Fibroblast of villous mesenchyme (primary cell): ENCODE data around the genes LAMB1 and LRRN3.

- CAGE, long polyA plus RNA, result no peak
Observed at GRCh38 chr7:106198918-106199563, 85.7 kb downstream of the NAMPT start.

DNA sequence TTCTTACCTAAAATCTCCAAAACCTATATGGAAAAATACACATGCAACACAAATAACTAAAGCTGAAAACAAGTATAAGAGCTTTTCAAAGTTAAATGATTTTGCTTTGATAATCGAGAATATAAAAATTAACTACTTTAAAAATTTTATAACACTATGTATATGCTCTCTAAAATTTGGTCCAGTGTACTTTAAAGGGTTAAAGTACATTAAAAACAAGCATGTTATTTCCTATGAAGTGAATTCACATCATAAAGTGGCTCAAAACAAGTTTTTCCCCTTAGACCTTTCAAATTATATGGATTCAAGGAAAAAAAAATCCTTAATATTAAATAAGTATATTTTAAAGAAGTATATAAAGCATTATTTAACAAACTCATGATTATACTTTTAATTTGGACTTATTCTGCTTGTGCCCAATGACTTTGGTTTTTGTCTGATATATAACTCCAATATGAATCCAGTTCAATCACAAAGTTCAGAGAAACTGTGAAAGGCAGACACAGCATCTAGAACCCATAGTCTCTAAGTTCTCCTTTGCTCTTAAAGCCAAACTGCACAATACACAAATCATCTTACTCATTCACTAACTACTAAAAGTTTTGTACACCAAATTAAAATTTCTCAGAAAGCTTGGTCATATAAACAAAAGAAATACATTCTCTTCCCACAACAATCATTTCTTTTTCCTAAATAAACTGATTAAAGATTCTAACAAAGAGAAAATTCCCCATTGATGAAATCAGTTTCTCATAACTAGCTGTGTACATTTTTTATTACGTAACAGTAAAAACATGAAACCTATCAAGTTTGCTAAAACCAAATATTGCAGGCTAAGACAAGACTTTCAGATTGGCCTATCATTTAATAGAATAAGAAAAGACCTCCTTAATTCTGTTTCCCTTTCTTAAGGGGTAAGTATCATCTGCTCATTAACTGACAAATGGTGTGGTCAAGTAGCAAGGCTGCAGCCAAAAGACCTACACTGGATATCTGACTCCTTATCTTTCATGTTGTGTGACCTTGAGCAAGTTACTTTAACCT lies 22.8 kb downstream of the NAMPT start:
- CAGE, long polyA plus RNA, result no peak

DNA sequence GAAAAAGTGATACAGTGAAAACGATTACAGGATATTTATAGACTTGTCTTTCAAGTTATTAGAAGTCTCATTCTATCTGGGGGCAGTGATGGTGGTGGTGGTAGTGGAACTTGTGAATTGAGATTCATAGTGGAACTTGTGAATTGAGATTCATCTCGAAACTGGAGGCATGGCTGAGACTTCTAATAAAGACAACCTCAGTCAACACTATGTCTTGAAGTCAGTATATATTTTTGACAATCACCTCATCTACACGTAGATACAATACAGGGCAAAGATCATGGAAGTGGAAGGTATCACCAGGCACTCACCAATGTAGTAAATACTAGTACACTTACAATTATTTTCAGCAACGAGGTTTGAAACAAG lies 1.3 kb upstream of the NAMPT start:
- CAGE, long polyA plus RNA, result no peak

GRCh38 chr7:106326555-106327138 lies 41.9 kb upstream of the NAMPT start:
- CAGE, long polyA plus RNA, result no peak

- CAGE, long polyA plus RNA, result no peak
Observed at GRCh38 chr7:106371698-106372118, 86.9 kb upstream of the NAMPT start.

DNA sequence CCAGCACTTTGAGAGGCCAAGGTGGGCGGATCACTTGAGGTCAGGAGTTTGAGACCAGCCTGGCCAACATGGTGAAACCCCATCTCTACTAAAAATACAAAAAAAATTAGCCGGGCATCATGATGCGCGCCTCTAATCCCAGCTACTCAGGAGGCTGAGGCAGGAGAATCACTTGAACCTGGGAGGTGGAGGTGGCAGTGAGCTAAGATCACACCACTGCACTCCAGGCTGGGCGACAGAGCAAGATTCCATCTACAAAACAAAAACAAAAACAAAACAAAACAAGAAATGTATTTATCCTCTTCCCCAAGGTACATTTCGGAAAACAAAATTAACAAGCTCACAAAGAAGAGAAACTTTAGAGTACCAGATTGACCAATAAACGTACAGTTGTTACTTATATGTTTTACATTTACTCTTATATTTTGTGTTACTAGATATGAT lies 16.5 kb downstream of the PIK3CG start:
- CAGE, long polyA plus RNA, result no peak

- CAGE, long polyA plus RNA, result no peak
Observed at GRCh38 chr7:107173079-107173668, 4.4 kb downstream of the HBP1 start.

DNA sequence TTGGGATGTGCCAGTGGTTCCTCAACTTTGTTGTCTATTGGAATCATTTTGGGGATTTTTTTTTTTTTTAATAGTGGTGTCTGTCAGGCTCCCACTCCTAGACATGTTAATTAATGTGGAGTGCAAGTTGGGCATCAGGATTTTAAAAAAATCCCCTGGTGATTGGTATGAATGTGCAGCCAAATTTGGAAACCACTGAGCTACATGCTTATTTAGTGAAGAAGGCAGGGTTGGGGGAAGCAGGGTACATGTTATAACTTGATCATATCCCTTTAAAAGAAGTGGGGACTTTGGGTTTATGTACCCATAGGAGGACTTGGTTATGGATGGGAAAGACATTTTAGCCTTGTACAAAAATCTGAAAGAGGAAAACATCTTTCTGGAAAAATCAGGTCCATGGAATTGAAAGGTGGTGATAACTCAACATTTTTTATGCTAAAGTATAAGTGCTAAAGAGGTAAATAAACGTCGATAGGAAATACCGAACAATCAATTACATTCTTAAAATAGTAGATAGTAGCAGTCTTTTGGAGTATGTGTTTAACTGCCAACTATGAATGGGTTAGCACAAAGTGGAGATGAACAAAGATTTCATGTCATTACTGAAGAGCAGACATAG lies 34.2 kb downstream of the HBP1 start:
- CAGE, long polyA plus RNA, result no peak

- CAGE, long polyA plus RNA, result no peak
Observed at GRCh38 chr7:107438810-107439543, 30.9 kb upstream of the GPR22 start.

- CAGE, long polyA plus RNA, result no peak
Observed at GRCh38 chr7:107628724-107629110, 31.9 kb upstream of the SLC26A4 start.

- CAGE, long polyA plus RNA, result no peak
Observed at GRCh38 chr7:107633343-107634194, 27.1 kb upstream of the SLC26A4 start.

- CAGE, long polyA plus RNA, result no peak
Observed at GRCh38 chr7:107856817-107857537, 34.0 kb upstream of the DLD start.

GRCh38 chr7:107952370-107952937 lies 50.5 kb downstream of the LAMB1 start:
- CAGE, long polyA plus RNA, result no peak

DNA sequence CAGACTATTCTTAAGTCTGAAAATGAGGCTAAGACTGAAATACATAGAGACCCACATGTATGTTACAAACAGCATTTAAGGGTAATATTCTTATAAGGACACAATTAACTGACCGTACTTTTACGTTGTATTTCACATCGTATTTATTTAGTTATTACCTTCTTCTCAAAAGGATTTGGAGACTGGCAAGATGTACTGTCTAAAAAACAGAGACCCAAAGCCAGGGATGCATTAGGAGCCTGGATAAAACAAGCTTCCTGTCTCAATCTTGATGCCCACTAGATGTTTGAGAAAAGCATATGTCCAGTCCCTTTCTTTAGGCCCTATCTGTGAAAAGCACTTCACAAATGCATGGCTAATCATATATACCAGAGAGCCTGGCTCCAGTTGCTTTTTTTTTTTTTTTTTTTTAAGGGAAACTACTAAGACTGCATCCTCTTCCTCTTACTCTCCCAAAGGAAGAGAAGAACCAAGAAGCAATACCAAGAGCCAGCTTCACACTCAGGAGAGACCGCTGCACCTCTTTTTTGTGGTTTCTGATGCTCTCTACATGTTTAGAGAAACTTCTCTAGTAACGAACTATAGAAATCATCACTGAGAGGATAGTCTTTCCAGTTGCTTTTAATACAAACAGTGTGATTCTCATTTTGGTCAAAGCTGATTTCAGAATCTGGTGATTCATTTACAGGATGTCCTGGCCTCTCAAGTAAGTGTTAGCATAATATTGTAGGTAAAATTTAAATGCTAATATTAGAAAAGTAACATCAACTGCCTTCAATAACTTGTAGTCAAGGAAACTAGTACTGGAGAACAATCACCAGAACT lies 3.4 kb downstream of the LAMB1 start:
- CAGE, long polyA plus RNA, result no peak

- CAGE, long polyA plus RNA, result no peak
Observed at GRCh38 chr7:108002615-108003912, at the start of gene LAMB1. Gene LAMB1, minus strand, starts transcription at chr7:108003161.

DNA sequence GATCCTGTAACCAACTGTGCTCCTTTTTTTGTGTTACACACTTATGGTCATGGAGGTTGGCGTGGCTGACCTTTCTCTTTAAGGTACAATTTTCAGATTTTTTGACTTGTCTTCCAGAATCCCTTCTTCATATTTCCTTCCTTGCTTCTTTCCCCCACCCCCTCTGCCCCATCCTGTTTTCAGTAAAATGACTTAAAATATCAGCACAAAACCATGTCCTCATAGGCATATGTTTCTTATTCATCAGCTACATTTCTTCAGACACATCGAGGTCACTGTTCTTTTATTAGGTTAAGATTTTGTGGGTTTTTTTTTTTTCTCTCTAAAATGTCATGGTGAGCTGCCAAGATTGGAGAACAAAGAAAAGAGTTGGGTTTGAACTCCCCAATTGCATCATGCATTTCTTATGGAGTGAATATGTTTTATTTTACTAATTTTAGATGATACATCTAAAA lies 35.9 kb downstream of the LAMB4 start:
- CAGE, long polyA plus RNA, result no peak

GRCh38 chr7:111013356-111013740 lies 77.6 kb upstream of the LRRN3 start:
- CAGE, long polyA plus RNA, result no peak

- CAGE, long polyA plus RNA, result no peak
Observed at GRCh38 chr7:111090960-111091718, at the start of gene LRRN3. Gene LRRN3, plus strand, starts transcription at chr7:111091127.

DNA sequence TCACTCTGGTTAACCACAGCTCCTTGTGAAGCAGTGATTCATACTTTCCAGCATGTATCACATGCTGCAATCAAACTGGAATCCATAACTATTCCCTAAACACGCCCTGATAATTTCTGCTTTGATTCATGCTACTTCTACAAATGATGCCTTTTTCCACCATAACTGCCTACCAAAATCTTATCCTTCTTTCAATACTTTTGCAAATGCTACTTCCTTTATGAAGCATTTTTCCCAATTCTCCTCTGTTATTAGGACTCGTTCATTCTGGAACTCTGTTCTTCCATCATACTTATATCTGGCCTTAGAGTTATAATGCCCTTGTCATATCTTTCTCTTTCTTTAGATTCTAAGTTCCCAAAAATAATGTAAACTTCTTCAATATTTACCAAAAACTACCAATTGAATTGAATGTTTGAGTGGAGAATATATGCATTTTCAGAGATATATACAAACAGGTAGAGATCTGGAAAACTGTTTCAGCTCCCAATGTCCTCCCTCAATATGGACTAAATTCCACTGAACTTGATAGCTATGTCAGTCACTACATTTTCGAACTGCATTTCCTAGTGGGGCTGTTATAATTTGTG lies 107.7 kb downstream of the LRRN3 start:
- CAGE, long polyA plus RNA, result no peak

DNA sequence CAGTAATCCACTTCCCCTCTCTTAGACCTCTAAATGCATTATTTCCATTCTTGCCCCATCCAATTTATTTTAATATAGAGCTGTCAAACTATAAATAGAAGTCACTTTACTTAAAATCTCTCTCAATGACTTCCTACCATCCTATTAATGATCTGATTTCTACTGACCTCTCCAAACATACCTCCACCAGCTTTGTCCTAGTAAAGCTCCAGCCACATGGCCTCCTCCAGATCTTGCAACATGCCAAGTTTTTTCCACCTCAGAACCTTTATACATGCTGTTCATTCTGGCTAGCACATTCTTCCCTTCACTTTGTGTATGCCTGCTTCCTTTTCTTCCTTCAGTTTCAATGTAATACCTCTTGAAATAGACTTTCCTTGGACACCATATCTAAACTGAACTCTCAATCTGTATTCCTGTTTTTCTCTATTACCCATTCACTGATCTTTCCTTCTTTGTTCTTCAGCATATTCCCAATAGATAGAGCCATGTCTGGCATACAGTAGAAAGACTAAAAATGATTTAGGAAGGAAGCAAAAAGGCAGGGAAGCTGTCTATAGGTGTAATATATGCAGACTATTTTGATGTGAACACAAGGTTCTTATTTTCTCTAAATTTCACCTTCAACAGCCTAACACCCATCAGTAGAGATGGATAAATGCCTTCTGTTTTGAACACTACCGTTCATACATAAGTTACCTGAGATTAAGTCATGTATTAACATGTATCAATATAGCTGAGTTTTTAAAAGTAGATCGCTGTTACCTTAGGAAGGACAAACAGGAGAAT lies 218.1 kb downstream of the IMMP2L start:
- CAGE, long polyA plus RNA, result no peak